AG08470 (cell line): ENCODE measurements around a stretch of chr7.

GRCh38 chr7:1920242-1920698 lies 250.2 kb downstream of the ELFN1 start:
- RRBS, result no CpG with 5 or more reads among the region's 24 CpGs

DNA sequence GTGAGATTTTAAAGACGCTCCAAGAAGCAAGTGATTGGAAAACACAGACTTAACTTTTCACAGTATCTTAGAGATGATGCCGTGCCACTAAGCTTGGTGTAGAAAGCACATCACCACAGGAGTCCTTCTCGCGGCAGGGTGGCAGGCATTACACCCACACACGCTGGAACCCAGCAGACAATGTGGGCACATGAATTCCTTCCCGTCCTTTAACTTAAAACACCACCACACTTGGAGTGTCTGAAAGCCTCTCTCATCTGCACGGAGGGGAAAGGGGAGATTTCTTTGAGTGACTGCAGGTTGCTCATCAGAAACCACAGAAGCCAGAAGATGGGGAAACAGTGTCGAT lies 254.0 kb downstream of the ELFN1 start:
- RRBS, result no CpG with 5 or more reads among the region's 8 CpGs

- RRBS, result no CpG with 5 or more reads among the region's 9 CpGs
Measured at GRCh38 chr7:1942185-1942490, 272.1 kb downstream of the ELFN1 start.

DNA sequence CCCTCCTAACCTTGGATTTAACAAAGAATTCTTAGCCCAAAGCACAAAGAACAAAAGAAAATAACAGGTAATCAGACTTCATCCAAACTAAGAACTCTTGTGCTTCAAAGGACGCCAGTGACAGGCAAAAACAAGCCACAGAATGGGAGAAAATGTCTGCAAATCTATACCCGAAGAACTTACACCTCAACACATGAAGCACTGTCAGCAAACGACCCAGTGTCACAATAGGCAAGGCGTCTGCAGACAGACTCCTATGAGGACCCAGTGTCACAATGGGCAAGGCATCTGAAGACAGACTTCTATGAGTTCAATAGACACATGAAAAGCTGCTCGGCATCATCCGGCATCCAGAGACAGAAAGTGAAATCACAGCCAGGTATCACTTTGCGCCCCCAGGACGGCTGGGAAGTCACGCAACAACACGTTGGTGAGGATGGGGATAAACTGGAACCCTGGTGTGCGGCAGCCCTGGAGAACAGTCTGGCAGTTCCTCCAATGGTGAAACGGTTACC lies 273.2 kb downstream of the ELFN1 start:
- RRBS, result no CpG with 5 or more reads among the region's 12 CpGs

DNA sequence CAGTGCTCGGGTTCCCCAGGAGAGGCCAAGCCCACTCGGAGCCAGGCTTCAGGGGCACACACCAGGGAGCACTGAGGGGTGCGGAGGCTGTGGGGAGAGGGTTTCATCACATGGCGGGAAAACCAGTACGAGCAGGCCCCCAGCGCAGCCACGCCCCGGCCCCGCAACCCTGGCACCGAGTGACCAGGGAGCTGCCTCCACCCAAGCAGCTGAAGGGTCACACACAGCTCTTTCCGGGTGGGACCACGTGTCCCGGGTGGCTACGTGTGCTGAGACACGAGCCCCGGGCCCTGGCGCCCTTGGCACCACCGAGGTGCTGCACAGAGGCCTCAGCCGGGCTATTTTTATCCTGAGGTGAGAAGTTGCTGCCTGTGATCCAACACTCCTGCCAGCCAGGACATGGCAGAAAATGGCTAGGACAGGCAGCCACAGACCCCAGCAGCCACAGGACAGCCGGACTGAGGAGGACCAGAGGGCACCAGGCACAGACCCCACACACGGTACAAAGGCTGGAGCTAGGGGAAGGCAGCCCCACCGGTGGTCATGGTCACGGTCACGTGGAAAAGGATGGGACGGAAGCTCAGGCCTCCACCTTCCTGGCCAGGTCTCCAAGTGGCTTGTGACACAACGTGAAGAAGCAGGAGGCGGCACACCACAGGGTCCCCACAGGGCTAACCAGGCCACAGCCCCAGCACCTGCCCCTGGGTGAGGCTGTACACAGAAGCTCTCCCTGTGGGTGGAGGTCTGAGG lies 223.7 kb downstream of the MAD1L1 start:
- RRBS, result 92% methylated on average over 10 of the region's 27 CpGs

- RRBS, result 12% methylated on average over 13 of the region's 61 CpGs
Measured at GRCh38 chr7:2019342-2020495, 213.0 kb downstream of the MAD1L1 start.

DNA sequence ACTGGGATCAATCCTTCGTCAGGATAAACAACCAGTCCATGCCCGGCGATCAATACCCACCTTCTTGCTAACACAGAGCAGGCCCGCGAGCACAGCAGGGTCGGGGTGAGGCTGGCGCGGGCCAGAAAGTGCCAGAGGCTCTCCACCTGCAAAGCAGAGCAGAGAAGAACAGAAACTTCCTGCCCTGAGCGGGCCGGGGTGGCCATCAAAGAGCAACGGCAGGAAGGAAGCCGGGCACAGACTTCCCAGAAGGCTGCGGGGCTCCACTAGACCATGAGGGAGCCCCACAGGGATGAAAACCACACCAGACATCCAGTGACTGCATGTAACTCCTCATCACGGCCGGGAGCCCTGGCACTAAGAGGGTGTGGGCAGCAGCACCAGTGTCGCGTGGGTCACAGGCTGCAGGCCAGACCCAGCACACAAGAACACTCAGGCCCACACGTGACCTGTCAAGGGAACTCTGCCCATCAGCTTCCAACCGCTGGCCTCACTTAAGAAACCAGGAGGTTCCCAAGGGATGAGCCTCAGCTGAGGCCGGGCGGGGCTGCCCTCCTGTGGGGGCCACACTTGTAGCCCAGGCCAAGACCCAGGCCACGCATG lies 166.2 kb downstream of the MAD1L1 start:
- RRBS, result 64% methylated on average over 2 of the region's 22 CpGs

DNA sequence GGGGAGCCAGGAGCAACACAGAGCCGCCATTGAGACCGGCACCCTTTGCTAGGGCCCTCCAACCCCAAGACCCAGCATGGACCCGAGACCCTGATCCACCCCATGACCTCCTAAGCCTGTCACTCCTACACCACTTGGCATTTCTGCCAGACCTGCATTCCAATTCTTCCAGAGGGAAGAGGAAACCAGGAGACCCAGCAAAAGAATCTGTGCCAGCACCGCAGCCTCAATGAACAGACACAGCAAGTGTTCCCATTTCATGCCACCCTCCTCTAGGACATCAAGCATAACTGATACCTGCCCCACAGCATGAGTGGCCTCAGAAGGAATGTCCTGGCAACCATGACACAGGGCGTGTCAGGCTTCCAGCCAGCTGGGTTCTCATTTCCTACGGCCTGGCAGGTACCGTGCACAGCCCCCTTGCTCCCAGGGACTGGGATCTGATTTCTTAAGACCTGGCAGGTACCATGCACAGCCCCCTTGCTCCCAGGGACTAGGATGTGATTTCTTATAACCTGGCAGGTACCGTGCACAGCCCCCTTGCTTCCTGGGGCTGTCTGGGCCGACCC lies 7.8 kb downstream of the MAD1L1 start:
- RRBS, result no CpG with 5 or more reads among the region's 9 CpGs

DNA sequence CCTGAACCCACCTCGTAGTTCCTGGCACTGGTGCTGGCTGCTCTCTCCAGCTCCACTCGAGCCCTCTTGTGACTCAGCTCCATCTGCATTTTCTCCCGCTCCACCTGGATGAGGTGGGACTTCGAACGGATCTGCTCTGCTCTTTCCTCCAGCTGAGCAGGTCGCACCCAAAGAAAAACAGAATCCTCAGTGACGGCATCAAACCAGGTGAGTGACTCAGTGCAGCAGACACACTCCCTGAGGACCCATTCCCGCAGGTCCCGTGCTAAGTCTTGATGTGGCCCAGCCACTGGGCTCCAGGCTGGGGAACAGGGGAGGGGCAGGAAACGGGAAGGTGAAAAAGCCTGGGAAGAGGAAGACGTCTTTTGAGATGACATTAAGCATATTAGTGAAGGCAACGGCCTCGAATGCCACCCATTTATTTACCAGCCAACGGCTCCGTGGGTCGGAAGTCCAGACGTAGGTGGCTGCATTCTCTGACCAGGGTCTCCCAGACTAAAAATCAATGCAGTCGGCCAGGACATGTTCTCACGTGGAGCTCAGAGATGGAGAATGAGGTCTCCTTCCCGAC lies 7.3 kb downstream of the MAD1L1 start:
- RRBS, result no CpG with 5 or more reads among the region's 20 CpGs

- RRBS, result no CpG with 5 or more reads among the region's 11 CpGs
Measured at GRCh38 chr7:2248879-2249403, 6.9 kb downstream of the NUDT1 start.

GRCh38 chr7:2299016-2299738 lies 15.1 kb downstream of the SNX8 start:
- RRBS, result 26% methylated on average over 3 of the region's 19 CpGs

DNA sequence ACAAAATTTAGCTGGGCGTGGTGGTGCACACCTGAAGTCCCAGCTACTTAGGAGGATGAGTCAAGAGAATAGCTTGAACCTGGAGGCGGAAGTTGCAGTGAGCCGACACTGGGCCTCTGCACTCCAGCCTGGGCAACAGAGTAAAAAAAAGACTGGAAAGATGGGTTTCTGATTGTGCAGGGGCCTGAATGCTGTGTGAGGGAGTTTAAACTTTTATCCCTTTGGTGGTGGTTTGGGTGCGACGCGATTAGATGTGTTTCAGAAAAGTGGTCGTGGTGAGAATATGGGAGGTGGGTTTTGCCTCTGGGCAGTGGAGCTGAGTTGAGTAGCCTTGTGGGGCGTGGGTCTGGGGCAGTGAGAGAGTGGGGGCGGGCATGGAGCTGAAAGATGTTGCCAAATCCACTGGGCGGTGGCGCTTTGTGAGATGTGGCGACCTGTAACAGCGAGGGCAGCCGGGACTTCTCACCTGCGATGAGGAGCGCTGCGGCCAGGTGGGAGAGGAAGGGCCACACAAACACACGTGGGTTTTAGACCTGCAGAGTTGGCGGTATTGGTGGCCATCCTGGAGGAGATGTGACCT lies 2.0 kb downstream of the CHST12 start:
- RRBS, result no CpG with 5 or more reads among the region's 19 CpGs

- RRBS, result no CpG with 5 or more reads among the region's 6 CpGs
Measured at GRCh38 chr7:2469437-2469853, 6.8 kb downstream of the GRIFIN start.

- RRBS, result 46% methylated on average over 4 of the region's 23 CpGs
Measured at GRCh38 chr7:2508830-2509434, 10.6 kb upstream of the LFNG start.

GRCh38 chr7:2533503-2533857 lies 13.9 kb downstream of the LFNG start:
- RRBS, result no CpG with 5 or more reads among the region's 6 CpGs

DNA sequence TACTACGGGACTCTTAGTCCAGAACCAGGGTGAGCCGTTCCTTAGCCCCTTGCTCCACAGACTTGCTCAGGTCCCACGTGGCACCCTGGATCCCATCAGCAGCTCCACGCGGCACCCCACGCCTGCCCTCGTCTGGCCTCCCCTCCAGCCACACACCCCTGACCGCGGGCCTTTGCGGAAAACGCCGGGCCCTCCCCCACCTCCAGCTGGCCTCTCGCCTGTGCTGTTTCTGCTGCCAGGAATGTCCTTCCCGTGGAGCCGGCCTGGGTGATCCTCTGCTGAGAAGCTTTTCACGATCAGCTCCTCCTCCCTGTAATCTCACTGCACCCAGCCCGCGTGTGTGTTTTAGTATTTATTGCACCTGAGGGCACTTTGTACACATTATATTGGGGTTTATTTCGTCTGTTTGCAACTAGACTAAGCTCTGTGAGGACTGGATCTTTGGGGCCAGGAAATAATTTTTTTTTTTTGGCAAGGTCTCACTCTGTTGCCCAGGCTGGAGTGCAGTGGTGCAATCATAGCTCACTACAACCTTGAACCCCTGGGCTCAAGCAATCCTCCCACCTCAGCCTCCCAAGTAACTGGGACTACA lies 10.6 kb upstream of the TTYH3 start:
- RRBS, result 5% methylated on average over 4 of the region's 19 CpGs

DNA sequence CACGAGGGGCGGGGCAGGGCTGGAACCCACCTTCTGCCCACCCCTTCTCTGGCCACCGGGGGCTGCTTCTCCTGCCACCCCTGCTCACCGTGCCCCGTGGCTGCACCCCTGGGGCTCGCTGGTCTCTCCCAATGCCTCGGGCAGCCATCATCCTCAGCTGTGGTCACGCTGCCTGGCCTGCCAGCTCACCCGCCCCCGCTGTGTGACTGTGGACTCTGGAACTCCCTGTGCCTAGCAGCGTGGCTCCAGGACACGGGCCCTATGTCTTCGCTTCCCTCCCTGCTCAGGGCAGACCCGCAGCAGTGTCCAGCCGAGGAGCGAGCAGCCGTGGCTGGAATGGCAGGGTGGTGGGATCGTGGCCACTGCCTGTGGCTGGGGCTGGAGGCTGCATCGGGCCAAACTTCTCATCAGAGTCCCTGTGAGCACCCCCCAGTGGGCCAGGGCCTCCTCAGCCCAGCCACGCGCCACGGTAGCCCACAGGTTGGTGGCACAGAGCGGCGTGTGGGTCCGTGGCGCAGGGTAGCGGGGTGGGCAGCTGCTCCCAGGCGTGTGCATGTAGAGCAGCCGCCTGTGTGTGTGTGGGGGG lies 8.1 kb downstream of the TTYH3 start:
- RRBS, result no CpG with 5 or more reads among the region's 29 CpGs

DNA sequence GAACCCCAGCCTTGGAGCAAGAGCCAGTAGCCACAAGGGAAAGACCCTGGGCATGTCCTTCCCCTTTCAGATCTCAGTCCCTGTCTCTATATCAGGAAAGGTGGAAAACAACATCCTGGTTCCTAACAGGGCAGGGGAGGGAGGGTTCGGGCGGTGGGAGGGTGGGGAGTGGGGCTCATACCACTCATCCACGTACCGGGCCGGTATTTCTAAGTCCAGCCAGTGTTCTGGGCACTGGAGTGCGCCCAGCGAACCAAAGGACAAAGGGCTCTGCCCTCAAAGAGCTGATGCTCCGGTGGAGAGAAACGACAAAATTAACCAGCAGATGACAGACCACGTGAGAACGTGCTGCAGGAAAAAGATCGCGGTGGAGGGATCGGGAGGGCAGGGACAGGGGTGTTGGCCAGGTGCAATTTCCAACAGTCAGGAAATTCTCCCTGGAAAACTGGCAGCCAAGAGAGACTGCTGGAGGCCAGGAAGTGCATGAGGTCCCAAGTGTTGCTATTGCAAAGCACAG lies 21.5 kb upstream of the AMZ1 start:
- RRBS, result 51% methylated on average over 2 of the region's 14 CpGs

DNA sequence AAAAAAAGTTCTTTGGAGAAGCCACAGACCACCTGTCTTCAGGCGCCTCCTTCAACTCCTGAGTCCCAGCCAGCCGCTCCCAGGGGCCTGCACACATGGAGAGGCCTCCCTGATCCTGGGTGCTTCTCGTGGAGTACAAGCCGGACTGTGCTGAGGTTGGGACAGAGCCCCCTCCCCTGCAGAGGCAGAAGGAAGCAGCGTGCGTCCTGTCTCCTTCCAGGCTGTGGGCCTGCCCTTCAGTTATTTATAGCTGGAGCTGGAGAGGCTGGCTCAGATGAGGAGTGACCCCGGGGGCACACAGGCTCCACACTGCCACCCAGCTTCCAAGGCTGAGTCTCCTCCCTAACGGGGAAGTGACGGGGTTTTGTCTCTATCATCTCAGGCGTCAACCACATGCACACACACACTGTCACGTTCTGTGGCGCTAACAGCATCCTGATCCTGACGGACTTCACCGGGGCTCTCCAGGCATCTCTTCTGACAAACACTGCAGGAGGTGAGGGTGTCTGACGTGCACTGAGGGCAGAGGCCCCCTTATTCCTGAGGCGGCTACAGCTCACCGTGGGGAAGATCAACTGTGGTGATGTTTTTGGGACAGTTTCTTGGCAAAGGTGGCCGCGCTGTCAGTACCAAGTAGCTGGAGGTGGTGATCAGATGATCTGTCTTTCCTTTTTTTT lies 25.4 kb downstream of the AMZ1 start:
- RRBS, result no CpG with 5 or more reads among the region's 19 CpGs

GRCh38 chr7:2715590-2715988 lies 27.6 kb downstream of the AMZ1 start:
- RRBS, result no CpG with 5 or more reads among the region's 9 CpGs